M059J (cell line): ENCODE results near the gene HDDC3.

GRCh38 chr15:90392817-90393347 lies 4.8 kb downstream of the IQGAP1 start:
- RAMPAGE, long total RNA = no peak

GRCh38 chr15:90463354-90463695 lies 66.4 kb upstream of the CRTC3 start:
- RAMPAGE, long total RNA = no peak

GRCh38 chr15:90552759-90553093 lies 23.0 kb downstream of the CRTC3 start:
- RAMPAGE, long total RNA = no peak

- RAMPAGE, long total RNA = no peak
Measured at GRCh38 chr15:90597481-90598010, 67.8 kb downstream of the CRTC3 start.

GRCh38 chr15:90645819-90646404 lies 71.2 kb upstream of the BLM start:
- RAMPAGE, long total RNA = no peak

DNA sequence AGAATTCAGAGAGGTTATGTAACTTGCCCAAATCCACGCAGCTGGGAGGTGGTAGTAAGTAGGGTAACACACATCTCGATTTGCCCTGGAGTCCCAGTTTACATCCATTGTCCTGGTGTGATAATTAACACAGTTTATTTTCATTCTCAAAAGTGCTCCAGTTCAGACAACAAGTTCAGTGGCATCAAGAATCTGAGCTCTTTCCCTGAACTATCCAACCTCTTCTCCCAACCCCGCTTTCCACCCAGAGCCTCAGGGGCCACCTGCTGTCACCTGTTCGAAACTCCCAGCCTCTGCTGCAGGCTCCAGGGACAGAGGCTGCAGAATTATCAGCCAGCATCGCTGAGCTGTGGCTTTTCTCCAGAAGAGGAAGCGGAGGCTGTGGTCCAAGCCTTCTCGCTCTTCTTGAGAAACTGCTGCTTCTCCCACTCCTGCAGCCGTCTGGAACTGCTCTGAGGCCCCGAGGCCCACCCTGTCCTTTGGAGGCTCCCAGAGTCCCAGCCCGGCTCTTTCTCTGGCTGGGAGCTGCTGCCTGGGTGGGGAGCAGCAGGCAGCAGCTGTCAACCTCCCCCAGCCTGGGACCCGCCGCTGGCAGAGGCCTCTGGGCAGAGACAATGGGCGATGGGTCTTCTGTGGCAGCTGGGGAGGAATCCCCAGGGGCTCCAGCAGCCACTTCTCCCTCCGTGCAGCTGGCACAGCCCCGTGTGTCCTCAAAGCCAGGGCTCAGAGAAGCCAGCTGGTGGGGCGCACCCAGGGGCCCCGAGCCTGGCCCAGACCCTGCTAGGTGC lies 50.2 kb upstream of the FURIN start:
- RAMPAGE, long total RNA = no peak

- RAMPAGE, long total RNA = no peak
Measured at GRCh38 chr15:90819773-90820497, 48.5 kb upstream of the FURIN start.

GRCh38 chr15:90857907-90858299 lies 10.5 kb upstream of the FURIN start:
- RAMPAGE, long total RNA = no peak

GRCh38 chr15:90869495-90870704 lies 1.5 kb downstream of the FURIN start:
- RAMPAGE, long total RNA = no peak

- RAMPAGE, long total RNA = no peak
Measured at GRCh38 chr15:90878004-90878508, 6.2 kb upstream of the FES start.

DNA sequence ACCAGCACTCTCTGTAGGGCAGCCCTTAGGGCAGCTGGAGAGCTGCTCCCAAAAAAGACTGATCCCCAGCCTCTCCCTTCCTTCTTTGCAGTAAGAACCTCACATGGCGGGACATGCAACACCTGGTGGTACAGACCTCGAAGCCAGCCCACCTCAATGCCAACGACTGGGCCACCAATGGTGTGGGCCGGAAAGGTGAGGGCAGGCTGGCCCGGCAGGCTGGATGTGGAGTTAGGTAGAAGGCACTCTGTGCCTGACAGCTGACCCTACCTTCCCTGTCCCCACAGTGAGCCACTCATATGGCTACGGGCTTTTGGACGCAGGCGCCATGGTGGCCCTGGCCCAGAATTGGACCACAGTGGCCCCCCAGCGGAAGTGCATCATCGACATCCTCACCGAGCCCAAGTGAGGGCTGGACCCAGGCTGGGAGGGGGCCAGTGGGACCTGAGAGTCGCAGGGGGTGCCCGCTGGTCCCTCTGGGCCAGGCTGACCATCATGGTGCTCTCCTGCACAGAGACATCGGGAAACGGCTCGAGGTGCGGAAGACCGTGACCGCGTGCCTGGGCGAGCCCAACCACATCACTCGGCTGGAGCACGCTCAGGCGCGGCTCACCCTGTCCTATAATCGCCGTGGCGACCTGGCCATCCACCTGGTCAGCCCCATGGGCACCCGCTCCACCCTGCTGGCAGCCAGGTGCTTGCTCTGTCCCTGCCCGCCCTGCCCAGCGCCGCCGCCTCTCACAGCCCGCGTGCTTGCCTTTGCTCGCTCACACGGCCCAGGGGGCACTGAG lies 4.5 kb upstream of the FES start:
- RAMPAGE, long total RNA = no peak

DNA sequence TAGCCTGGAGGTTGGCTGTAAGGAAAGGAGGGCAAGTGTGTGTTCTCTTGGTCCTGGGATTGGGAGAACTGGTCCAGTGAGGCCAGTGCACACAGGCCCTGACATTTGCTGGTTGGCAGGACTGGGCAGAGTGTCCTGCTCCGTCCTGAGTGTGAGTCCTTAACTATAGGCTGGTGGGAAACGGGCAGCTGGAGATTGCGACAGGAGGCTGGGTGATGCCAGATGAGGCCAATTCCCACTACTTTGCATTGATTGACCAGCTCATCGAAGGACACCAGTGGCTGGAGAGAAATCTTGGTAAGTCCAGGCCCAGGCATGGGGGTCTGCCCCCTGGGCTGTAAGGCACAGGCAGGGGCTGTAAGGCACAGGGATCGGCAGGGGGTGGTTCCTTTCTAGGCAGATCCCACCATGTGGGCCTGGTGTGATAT lies 3.1 kb downstream of the MAN2A2 start:
- RAMPAGE, long total RNA = no peak

GRCh38 chr15:90914276-90914762 lies 11.2 kb downstream of the MAN2A2 start:
- RAMPAGE, long total RNA = no peak

DNA sequence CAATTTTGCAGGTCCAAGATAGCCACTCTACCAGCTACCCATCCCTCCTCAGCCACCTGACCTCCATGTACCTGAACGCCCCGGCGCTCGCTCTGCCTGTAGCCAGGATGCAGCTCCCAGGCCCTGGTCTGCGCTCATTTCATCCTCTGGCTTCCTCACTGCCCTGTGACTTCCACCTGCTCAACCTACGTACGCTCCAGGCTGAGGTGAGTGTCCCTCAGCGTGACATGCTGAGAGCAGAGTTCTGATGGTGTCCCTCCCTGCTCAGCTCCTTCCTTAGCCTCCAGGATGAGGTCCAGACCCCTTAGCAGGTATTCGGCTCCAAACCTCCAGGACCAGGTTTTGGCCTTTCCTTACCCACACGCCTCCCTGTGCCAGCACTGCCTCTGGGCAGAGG lies 14.2 kb downstream of the HDDC3 start:
- RAMPAGE, long total RNA = no peak

DNA sequence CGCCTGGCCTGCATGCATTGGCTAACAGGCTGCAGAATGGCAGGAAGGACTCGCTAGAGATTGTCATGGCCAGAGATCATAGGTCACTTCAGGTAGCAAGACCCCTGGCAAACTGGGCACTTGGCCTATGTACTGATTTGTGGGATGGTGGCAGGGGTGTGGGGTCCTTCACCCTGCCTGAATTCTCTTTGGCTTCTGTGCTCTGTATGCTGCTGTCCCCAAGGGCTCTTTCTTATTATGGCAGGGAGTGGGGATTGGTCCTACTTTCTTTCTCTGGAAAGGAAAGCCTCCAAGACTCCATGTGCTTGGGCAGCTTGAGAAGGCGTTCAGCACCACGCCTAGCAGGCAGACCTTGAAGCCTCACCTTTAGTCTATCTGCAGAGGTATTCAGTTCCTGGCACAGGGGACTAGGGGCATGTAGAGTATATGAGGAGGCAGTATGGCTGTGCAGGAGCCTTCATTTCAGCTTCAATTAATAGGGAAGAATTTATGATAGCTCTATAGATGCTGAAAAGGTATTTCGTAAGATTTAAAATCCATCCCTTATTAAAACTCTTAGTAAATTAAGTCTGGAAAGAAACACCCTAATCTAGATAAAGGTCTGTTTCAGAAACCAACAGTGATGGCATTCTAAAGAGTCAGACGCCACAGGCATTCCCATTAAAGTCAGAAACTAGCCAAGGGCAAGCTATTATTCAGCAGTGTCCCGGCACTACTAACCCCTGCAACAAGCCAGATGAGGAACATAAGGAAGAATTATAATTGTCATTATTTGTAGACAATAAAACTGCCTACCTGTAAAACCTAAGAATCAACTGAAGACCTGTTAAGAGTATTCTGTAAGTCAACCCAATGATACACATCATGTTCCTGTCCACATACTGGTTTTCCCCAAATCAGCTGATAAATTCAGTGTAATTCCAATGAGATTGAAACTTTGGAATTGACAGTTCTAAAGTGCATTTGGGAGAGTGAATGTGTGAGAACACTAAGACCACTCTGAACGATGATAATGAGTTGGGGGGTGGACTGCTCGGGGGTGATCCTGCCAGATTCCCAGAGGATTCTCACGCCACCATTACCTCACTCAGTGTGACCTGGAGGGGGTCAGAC lies 11.6 kb downstream of the HDDC3 start:
- RAMPAGE, long total RNA = no peak

DNA sequence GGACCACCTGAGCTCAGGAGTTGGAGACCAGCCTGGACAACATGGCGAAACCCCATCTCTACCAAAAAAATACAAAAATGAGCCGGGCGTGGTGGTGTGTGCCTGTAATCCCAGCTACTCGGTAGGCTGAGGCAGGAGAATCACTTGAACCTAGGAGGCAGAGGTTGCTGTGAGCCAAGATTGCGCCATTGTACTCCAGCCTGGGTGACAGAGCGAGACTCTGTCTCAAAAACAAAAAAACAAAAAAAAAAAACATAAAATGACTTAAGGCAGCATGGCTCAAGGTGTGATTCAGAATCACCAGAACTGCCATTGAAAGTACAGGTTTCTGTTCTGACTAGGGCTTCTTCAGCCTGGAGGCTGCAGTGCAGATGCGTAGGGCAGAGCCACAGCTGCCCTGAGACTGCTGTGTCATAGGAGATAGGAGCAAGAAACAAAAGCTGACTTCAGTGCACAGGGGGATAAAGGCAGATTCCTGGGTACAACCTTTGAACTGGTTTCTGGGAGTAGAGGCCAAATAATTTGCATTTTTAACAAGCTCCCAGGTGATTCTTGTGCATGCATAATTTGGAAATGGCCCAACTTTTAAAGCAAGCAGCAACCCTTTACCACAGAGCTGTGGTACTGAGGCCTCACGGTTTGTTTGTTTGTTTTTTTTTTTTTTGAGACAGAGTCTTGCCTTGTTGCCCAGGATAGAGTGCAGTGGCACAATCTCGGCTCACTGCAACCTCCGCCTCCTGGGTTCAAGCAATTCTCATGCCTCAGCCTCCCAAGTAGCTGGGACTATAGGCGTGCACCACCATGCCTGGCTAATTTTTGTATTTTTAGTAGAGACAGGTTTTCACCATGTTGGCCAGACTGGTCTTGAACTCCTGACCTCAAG lies 9.4 kb downstream of the HDDC3 start:
- RAMPAGE, long total RNA = no peak

GRCh38 chr15:90932425-90932976 lies at the start of gene HDDC3:
Gene HDDC3, minus strand, starts transcription at chr15:90932549.
- RAMPAGE, long total RNA = no peak

DNA sequence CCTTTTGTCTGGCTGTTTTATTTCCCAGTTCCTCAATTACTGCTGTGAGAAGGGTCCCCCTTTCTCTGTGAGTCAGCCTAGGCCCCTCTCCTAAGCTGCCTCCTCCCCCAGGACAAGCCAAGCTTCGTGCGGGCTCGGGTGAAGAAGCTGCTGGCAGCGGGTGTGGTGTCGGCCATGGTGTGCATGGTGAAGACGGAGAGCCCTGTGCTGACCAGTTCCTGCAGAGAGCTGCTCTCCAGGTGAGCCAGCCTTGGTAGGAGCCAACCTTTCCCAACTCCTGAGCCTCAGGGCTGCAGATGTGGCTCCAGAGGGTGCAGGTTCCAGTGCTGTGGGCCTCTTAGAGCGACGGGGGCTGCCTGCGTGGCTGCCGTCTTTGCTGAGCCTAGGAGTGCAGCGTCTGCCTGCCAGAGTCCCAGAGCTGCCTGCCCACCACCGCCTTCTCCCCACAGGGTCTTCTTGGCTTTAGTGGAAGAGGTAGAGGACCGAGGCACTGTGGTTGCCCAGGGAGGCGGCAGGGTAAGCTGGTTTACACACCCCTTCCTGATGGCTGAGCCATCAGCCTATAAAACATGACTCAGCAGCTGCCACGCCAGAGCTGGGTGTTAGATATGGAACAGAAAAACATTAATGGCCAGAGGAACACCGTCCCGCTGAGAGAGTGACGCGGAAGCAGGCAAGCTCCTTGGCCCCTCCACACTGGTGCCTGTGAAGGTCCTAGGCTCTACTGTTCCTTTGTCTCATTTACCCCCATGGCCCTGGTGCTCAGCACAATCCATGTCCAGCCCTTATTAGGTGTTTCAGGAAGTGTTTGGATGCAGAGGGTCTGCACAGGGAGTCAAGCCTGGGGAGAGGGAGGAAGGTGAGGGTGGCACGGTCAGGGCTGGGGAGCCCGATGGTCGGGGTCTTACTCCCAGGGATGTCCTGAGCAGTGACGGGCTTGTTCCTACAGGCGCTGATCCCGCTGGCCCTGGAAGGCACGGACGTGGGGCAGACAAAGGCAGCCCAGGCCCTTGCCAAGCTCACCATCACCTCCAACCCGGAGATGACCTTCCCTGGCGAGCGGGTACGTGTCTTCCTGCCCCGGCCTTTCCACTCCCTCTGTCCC lies 5.1 kb upstream of the RCCD1 start:
- RAMPAGE, long total RNA = no peak

- RAMPAGE, long total RNA = no peak
Measured at GRCh38 chr15:90957075-90957839, 2.6 kb downstream of the RCCD1 start.

DNA sequence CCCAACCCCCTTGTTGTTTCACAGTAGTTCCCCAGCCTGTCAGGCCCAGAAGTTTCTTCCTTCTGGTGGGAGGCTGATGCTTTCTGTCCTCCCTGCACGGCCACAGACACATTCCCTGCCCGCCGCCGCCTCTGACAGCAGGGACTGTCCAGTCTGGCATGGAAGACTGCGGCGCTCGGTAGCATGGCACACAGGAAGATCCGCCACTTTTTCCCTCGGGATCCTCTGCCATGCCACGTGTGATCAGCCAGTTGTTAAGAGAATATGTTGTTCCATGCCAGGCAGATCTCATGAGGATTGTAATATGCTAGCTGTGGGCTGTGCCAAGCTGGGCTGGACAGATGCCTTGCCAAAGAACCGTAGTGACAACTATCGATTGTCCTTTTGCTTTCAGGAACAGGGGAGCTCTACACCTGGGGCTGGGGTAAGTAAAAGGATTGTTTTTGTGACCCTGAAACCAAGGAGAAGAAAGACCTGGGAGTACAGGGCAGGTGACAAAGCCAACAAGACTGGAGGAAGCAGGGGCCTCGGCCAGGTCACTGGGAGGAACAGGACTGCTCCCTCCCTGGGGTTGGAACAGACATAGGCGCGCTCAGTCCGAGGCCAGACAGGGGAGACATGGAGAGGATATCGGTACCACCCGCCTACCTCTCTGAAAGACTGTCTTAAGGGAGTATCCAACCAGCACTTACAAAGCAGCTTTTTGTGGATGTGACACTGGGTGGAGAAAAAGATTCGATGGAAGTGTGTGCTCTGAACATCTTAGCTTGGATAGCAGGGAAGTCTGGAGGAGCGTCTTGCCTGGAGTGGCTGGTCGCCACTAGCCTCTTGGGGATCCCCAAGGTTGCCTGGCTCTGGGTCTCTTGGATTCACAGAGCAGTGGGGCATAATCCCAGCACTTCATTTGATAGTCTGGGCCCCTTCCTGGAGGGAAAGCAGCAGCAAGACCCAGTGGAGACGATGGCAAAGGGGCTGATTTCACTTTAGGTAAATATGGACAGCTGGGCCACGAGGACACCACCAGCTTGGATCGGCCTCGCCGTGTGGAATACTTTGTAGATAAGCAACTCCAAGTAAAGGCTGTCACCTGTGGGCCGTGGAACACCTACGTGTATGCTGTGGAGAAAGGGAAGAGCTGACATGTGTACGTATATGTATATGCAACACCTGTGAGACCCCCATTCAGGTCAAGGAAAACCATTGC lies 6.3 kb downstream of the RCCD1 start:
- RAMPAGE, long total RNA = no peak